Colic lymph node (tissue), 1 donor: ENCODE data around the genes PRDM13 and HACE1.

DNA sequence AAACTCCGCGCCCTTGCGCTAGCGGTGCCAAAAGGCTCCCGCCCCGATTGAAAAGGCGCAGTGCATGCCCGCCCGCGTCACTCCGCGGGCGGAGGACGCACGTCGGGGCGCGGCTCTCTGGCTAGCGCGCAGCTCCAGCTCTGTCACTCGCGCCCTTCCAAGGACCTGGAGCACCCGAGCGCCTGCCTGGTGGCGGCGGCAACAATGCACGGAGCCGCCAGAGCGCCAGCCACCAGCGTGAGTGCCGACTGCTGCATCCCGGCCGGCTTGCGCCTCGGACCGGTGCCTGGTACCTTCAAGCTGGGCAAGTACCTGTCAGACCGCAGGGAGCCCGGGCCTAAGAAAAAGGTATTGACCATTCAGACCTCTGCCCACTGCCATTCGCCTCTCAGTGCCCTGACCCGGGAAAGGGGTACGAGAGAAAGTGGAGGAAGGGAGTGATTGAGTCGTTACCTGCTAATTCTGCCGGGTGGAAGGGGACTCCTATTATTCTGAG lies at the start of gene PRDM13:
Gene PRDM13, plus strand, starts transcription at position 3 of the 496 bp plus-strand sequence.
- PRO-cap: no peak

GRCh38 chr6:99618380-99618957 lies 11.8 kb downstream of the PRDM13 start:
- PRO-cap: no peak

- PRO-cap: no peak
These were observed 71.3 kb downstream of the SIM1 start for GRCh38 chr6:100393300-100393924.

- PRO-cap: no peak
These were observed 6.4 kb downstream of the SIM1 start for GRCh38 chr6:100458100-100458942.

DNA sequence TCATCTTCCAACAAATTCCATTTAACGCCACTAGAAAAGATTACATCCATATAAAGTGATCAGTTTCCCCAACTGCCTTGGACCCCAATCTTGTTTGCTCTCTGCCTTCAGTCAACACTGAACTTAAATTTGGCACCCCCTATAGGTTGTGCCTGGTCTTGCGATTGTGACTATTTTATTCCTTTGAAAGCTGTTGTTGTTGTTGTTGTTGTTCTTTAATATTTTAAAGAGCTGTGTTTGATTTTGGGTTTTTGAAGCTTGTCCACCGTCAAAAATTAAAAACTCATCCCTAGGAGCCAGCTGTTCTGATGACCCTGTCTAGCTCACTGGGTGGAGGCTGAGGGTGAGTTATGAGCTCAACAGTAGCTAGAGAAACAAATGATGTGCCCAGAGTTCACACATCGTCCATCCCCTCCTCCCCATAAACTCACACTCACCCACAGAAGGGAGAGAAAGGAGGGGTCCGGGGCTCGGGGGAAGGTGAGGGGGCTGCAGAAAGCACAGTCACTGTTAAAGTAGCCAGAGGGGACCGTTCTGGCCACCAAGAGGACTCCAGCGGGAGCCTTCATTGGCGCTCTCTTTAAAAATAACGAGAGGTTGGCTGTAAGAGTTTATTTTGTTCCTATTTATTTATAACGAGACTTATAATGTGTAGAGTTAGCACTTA lies 4.0 kb downstream of the SIM1 start:
- PRO-cap: no peak

DNA sequence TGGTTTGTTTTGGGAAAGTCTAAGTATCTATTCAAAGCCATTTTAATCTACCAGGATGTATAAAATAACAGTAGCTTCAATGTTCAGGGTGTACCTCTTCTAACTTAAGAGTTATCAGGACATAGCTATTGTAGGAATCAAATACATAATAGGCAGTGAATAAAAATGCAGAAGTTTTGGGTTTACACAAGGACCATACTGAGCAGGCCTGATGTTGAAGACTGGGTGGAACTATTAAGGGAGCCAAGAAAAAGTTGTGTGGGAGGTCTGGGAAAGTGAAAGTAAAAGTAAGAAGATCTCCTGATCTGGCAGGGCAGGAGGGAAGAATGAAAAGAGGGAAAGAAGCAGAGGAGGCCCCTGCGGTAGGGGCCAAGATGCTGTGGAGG lies 1184.0 kb downstream of the HACE1 start:
- PRO-cap: no peak

GRCh38 chr6:104767326-104768253 lies 92.1 kb downstream of the HACE1 start:
- PRO-cap: no peak

GRCh38 chr6:104858953-104860386 lies at the start of gene HACE1:
HACE1 (minus strand) TSS chr6:104859919.
- PRO-cap: unidirectional peak, plus-strand start at chr6:104859475; bidirectional peak, plus-strand start at chr6:104860010, minus-strand start at chr6:104859919

DNA sequence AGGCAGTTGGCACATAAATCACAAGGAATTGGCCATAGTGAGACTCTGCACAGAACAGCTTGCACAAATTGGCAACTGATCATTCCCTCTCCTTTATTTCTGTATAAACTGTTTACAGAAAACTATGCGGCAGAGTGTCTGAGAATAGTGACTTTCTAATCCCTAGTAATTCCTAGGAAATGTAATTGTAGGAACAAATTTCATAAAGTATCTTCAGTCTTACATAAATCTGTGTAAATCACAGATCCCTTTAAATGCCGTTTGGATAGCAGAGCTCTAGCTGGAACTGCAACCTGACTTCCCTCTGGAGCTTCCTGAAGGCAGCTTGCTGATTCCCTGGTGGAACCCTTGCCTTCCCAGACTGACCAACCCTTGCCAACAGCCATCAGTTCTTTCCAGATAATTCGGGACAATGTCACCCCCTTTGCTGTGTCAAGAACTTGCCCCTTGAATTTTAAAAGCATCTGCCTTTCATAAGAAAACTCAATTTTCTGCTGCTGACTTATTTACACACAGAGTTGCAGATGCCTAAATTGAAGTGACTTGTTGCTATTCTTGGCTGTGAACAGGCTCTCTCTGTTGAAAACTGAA lies 201.4 kb upstream of the PREP start:
- PRO-cap: no peak

GRCh38 chr6:106129518-106130066 lies 43.5 kb downstream of the PRDM1 start:
- PRO-cap: no peak

GRCh38 chr6:106538035-106538855 lies 91.1 kb downstream of the RTN4IP1 start:
- PRO-cap: bidirectional peak, plus-strand start at chr6:106538437, minus-strand start at chr6:106538329

- PRO-cap: no peak
These were observed 68.2 kb downstream of the RTN4IP1 start for GRCh38 chr6:106561056-106561505.

- PRO-cap: no peak
These were observed 73.9 kb downstream of the QRSL1 start for GRCh38 chr6:106703057-106703819.

DNA sequence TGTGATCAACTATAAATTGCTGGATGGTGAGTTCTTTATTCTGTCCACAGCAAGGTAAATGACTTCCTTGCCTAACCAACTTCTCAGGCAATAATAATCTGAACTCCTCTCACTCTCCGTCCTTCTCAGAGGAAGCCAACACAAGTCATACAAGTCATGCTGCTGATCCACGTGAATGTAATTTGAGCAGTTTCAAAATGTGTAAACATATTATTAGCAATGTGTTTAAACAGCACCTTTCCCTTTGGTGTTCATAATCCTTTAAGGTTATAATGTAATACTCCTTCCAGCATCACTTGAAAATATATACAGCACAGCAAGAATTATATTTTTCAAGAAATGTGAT lies 127.9 kb downstream of the QRSL1 start:
- PRO-cap: no peak

GRCh38 chr6:106787608-106788291 lies 158.4 kb downstream of the QRSL1 start:
- PRO-cap: no peak

DNA sequence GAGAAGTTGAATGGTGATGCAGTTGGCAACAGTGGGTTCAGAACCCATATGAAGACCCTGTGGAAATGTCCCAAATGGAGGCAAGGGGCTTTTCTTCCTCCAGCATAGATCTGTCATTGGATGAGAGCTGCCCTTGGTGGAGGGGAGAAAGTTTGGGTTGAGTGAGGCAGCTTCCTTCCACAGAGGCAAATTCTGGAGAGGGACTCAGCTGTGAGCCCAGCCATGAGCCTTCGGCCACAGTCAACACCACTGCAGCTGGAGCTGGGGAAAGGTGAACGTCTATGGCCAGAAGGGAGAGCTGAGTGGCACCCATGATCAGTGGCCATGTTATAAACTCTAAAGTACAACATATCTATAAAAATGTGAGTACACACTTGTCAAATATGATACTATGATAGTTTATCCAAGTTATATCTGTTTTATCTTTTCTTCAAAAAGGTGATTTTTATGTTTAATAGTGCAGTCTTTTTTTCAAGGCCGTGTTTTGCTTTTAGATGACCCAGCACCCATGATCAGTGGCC lies 114.8 kb downstream of the CD24 start:
- PRO-cap: unidirectional peak, minus-strand start at position 269 of the sequence

DNA sequence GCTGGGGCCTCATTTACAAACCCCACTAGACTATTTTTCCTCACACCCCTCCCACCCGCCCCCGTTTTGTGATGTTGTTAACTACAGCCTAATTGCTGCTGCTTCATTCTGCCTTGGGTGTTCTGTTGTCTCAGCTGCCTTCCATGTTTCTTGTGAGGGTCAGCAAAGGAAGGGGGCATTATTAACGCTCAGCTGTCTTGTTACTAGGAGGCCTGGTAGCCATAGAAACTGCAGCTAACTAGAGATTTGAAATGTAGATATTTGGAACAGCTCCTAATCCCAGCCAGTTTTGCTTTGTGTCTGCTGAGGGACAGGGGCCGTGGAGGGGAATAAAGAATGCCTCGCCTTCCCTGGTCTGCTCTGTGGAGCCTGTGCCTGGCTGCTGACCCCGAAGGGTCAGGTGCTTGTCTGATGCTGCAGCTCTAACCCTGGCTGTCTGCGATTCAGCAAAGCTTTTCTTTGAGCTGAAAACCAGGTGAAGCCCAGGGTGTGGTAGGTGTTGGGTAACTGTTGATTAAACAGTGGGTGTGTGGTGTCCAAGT lies 18.4 kb downstream of the MTRES1 start:
- PRO-cap: no peak

DNA sequence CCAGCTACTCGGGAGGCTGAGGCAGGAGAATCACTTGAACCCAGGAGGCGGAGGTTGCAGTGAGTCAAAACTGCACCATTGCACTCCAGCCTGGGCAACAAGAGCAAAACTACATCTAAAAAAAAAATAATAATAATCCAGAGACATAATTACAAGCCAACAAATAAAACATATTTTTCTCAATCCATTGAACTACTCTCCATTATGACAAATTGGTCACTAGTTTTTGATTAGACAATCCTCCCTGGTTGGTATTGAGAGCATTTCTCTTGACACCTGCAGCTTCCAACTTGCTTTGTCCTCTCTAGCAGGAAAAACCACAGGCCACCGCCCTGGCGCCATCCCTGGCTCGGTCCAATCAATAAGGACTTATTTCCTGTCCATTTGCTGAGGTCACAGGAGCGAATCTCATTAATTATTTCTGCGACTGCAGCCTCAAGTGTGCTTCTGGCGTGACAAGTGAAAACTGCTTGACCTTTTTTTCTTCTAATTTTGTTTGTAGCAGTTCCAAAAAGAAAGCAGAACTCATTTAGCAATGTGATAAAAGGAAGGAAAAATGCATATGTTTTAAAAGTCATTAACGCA lies 38.7 kb upstream of the BEND3 start:
- PRO-cap: no peak

DNA sequence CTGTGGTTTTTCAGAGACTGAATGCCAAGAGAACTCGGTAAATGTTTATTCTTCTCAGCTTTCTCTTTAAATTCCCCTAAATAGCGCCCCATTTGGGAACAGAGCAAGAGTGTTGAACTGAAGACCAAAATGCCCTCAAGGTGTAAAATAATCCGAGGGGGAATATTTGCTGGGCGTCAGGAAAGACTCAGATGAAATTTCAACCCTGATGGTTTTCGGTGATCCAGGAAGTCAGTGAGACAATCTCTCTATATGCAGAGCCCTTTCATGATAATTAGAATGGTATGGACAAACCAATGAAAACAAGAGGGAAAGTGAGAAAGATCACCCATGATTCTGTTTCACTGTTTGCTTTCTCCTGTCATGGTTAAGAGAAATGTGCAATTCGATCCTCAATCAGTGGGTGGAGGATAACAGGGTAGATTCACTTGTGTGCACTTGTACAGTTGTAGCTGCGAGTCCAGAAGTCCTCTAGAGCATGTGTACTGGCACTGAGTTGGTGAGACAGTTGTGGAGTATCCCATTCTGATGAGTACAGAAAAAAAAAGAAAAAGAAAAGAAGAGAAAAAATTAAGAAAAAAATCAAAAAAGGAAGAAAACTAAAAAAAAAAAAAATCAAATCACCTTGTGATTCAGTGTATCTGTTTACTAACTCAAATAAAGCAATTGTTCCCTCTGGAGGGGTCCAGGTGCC lies 165.0 kb downstream of the SCML4 start:
- PRO-cap: no peak

DNA sequence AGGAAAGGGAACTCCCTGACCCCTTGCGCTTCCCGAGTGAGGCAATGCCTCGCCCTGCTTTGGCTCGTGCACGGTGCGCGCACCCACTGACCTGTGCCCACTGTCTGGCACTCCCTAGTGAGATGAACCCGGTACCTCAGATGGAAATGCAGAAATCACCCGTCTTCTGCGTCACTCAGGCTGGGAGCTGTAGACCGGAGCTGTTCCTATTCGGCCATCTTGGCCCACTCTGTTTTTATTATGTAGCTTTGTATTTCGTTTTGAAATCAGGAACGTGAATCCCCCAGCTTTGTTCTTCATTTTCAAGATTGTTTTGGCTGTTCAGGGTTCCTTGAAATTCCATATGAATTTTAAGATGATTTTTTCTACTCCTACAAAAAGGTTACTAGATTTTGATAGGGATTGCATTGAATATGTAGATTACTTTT lies 36.4 kb upstream of the SCML4 start:
- PRO-cap: no peak